RPMI7951 (cell line): ENCODE measurements around the genes PCSK5 and PSAT1.

DNA sequence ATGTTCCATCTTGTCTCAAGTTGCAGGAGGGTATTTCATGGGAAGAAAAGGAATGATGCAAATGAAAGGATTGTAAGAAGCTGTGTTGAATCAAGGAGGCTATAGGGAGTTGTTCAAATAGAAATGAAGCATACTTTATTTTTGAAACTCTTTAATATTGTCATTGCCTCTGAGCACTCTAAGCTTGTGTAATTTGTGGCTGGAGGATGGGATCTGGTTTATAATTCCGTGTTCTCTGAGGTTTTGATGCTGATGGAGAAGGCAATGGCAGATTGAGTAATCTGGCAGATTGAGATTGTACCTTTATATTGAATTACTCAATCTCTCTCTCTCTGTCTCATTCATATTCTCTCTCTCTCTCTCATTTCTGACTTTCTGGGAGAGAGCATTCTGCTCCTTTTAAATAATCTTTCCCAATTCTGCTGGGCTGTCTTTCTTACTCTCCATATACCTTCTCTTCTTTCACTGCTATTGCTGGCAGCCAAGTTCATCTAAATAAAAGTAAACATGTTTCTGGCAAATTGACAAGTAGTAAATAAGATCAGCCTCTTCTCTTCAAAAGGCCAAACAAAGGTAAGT is 288.6 kb downstream of the OSTF1 start:
- RAMPAGE, long total RNA, result no peak

DNA sequence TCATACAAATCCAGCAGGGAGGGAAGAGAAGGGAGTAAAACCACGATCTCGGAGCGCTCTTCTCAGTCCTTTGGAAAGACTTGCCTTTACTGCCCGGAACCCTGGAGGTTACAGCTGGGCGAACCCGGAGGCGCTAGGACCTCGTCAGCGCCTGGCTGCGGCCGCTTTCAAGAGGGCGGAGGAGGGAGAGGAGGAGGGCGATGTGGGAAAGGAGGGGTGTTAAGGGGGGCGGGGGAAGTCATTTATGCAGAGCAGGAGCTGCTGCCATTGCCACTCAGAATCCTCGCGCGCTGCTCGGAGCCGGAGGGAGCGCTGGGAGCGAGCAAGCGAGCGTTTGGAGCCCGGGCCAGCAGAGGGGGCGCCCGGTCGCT is at the start of gene PCSK5:
Gene PCSK5 (plus strand): TSS at position 270 of the 371 bp plus-strand sequence.
- RAMPAGE, long total RNA, result no peak

DNA sequence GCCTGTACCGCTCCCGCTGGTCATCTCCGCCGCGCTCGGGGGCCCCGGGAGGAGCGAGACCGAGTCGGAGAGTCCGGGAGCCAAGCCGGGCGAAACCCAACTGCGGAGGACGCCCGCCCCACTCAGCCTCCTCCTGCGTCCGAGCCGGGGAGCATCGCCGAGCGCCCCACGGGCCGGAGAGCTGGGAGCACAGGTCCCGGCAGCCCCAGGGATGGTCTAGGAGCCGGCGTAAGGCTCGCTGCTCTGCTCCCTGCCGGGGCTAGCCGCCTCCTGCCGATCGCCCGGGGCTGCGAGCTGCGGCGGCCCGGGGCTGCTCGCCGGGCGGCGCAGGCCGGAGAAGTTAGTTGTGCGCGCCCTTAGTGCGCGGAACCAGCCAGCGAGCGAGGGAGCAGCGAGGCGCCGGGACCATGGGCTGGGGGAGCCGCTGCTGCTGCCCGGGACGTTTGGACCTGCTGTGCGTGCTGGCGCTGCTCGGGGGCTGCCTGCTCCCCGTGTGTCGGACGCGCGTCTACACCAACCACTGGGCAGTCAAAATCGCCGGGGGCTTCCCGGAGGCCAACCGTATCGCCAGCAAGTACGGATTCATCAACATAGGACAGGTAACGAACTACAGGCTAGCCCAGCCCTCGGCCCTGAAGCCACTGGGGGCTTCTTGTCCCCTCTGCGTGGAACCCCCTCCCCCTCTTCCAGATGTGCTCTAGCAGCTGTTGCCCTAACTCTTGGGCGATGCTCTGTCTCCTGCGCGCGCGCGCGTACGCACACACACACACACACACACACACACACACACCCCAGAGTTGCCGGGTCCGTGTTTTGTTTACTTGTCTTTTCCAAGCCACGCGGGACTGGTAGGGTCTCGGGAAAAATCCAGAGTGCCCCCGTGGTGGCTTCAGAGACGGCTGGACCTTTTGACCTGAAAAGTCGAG is 565 bp downstream of the PCSK5 start:
- RAMPAGE, long total RNA, result no peak

GRCh38 chr9:76215967-76216381 is 178.3 kb downstream of the RFK start:
- RAMPAGE, long total RNA, result no peak

- RAMPAGE, long total RNA, result no peak
Measured at GRCh38 chr9:76255970-76256574, 138.2 kb downstream of the RFK start.

DNA sequence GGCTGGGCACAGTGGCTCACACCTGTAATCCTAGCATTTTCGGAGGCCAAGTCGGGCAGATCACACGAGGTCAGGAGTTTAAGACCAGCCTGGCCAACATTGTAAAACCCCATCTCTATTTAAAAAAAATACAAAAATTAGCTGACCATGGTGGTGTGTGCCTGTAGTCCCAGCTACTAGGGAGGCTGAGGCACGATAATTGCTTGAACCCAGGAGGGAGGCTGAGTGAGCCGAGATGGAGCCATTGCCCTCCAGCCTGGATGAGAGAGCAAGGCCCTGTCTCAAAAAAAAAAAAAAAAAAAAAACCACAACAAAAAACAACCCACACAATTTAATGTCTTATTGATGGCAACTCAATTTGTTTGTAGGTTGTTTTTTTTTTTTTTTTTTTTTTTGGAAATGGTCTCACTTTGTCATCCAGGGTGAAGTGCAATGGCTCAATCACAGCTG is 27.1 kb upstream of the RFK start:
- RAMPAGE, long total RNA, result no peak

- RAMPAGE, long total RNA, result no peak
Measured at GRCh38 chr9:76571165-76571682, 112.2 kb downstream of the GCNT1 start.

DNA sequence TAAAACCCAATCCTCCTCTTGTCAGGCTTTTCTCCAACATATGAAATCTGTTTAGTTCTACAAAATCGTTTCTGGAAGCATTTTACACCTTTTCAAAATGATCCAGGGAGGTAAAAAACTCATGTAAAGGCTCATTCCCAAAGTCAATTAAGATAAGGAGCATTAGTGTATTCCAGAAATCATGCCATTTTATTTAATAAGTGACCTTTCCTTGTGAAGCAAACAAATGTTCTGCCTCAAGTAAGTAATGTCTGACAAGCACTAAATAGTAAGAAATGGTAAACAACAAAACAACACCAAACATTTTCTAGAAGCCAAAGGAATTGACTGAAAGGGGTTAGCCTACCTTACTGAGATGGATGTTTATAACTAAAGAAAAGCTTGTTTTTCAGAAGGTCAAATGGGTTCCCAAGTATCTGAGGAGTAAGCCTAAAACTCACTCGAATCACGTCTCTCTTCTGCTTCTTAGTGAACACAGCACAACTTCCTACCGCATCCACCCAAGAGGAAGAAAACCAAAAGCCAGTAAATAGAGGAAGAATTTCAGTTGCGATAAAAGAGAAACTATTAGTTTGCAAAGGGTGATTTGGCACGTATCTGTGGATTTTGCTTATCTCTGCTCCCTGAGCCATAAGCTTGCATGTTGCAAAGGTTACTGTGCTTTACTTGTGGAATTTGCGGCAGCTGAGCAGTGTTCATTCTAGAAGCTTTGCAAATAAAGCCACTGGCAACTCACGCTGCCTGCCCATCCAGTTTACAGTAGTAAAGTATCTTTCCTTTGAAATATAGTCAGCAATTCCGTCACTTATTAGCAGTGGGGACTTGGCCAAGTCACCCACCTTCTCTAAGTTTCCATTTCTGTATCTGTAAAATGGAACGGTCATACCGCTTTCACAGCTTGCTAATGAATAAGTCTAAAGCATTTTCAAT is 156.0 kb downstream of the GCNT1 start:
- RAMPAGE, long total RNA, result no peak

DNA sequence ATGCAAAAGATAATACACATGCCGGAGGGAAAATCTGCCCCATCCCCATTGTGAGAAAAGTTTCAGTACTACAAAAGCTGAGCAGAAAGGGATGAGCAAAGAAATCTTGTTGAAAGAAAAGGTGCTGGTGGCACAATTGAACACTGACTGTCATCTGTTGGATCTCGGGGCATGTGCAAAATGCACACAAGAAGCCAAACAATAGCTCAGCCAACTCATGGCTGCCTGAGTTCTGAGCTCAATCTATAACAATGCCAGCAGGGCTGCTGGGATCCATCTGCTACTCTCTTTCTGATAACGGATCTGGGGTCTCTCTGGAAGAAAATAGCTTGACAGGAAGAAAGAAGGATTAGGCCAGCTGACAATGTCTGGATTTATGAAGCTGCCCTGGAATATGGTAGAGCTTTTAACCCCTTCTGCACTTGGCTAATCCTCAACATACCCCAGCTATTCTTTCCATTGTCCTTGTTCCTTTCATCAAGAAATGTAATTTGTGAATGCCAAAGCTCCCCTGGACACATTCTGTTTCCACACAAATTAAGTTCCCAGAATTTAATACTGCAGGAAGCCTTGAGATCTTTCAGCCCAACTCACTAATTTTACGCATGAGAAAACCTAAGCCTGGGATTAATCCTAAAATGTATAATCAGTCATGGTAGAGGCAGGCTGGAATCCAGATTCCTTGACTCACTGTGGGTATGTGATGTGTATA is 204.5 kb downstream of the PRUNE2 start:
- RAMPAGE, long total RNA, result no peak

GRCh38 chr9:76703202-76703857 is 202.6 kb downstream of the PRUNE2 start:
- RAMPAGE, long total RNA, result no peak

- RAMPAGE, long total RNA, result no peak
Measured at GRCh38 chr9:76803200-76803485, 102.8 kb downstream of the PRUNE2 start.

GRCh38 chr9:76803654-76804251 is 102.2 kb downstream of the PRUNE2 start:
- RAMPAGE, long total RNA, result no peak

DNA sequence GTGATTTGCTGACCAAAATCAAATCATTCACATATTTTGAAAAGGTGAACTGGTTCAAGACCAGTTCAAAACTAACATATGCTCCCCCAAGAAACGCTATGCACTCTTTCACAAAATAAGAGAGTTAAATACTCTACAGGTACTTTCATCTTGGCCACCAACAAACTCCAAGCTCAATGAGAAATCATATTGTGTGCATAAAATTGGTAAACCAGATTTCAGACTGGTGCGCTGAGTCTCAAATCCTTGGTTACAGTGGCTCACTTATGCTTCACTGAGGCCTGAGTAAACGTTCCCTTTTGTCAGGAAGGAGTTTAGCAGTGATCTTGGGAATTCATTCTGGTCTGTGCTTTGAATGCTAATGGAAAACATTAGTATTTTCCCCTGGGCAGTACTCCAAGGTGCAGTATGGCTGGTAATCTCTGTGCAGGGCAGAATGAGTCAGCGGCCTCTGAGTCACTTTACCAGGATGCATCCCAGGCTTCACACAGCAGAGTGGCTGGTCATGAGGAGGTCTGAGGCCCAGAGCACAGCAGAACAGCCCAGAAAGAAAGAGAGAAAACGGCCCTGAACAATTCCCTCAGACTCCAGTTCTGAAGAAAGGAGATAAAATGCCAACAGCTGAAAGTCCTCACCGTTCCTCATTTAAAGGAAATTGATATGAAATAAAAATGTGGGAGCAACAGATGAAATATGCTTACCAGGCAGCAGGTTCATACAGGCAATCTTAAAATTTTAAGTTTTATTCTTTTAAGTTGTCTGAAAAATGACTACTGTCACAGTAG is 87.7 kb downstream of the PRUNE2 start:
- RAMPAGE, long total RNA, result no peak

DNA sequence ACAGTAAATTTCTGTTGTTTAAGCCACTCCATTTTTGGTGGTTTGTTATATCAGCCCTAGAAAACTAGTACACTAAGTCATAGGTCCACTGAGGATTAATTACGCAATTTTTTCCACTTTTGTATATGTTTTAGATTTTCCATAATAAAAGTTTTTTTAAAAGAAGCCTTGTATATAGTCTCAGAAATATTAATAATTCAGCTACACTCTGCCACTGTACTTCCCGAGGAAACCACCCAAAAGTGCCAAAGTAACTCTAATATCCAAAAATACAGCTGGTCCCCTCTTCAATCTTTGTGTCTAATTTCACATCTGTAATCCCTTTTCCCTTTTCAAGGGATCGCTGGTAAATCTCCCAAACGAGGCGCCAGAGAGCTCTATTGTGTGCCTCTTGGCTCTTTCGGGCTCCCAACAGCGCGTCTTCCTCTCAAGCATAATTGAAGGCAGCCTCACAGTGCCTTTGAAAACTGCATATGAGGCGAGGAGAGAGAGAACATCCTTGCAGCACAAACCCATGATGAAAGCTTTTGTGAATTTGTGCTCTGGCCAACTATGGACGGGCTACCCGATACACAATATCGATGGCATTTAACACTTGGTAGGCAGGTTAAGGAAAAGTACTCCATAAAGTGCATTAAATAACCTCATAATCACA is 32.6 kb downstream of the PRUNE2 start:
- RAMPAGE, long total RNA, result no peak

DNA sequence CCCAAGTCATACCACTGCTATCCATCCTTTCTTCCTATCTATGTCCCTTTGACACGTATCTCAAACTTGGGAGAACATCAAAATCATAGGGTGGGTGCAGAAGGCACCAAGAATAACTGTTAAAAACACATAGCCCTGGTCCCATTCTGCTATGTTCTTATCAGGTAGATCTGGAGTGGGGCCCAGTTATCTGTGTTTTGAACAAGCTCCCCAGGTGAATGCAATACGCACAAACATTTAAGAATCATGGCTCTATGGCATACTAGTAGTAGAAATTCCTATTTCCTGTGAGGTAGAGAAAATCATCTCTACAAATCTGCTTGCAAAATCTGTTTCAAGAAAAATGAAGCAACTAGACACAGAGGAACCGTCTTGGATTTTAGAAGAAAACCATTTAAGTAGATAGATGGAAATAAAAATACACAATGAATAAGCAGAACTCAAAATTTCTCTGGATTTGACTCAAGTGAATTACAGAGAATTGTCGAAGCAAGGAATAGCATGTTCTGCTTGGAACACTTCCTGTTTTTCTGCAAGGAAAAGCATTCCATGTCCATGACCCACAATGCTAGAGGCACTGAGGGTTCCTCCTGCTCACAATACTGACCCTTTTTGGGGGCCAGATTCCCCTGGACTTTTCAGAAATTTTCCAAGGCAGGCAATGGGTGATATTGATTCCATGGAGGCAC is 30.0 kb downstream of the PRUNE2 start:
- RAMPAGE, long total RNA, result no peak

GRCh38 chr9:77259501-77259787 is 82.1 kb downstream of the VPS13A start:
- RAMPAGE, long total RNA, result no peak

GRCh38 chr9:77969864-77970580 is 61.6 kb downstream of the GNAQ start:
- RAMPAGE, long total RNA, result no peak

- RAMPAGE, long total RNA, result no peak
Measured at GRCh38 chr9:77989337-77990136, 42.1 kb downstream of the GNAQ start.

GRCh38 chr9:78296710-78297847 is at the start of gene PSAT1:
PSAT1 (plus strand) TSS chr9:78297125.
- RAMPAGE, long total RNA, result no peak

DNA sequence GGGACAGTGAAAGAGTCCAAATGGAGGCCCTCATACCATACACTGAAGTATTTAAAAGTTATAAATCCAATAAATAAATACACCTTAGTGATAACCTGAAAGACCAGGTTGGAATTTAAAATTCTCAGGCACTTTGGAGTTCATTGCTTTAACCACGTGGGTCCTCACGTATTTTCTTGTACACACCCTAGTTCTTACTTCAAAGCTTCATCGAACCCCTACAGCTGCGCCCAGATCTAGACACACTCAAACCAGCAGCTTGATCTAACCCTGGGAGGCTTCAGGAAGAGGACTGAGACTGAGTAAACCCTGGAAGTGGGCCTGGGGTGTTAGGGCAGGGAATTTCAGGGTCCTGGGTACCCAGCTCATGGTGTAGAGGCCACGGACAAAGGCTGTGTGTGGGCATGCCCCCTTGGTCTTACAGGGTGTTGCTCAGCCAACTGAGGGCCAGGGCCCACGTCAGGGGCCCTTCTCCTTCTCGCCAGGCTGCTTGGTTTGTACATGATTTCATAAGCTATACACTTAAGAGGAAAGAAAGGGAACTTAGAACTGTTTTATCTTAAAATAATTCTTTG is 95.2 kb downstream of the TLE4 start:
- RAMPAGE, long total RNA, result no peak